ENCODE results near the gene GTPBP6.

GRCh38 chrX:19933-20519 lies 261.2 kb upstream of the PLCXD1 start:
- PRO-cap, 2 experiments = no peak in any of the 2 experiments

GRCh38 chrX:226346-227044 lies 54.7 kb upstream of the PLCXD1 start:
- PRO-cap, 2 experiments = no peak in any of the 2 experiments

GRCh38 chrX:318269-318979 lies at the start of gene GTPBP6:
TSS of gene GTPBP6 (minus strand) at chrX:318796.
- PRO-cap, 2 experiments = peak in 2 of 2 experiments; most common plus-strand start chrX:318393 (in 1); most common minus-strand start chrX:318796 (in 2)

DNA sequence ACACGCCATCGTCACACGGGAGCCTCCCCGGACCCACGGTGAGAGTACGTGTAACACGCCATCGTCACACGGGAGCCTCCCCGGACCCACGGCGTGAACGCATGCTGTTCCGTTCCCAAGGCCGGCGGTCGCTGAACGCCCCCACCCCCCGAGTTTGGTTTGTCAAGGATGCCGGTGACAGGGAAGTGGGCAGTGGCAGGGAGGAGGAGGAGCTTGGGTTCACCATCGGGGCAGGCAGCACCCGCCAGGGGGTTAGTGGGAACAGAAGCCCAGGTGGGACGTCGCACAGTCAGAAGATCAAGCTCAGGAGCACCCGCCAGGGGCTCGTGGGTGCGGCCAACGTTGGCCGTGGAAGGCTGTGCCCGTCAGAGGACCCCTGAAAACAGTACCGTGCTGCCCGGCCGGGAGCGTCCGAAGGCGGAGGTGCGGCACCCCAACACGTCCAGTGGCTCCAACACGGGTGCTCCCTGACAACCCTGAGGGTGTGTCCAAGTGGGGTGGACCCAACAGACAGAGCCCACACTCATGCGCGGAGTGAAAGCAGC lies 15.4 kb downstream of the PPP2R3B start:
- PRO-cap, 2 experiments = no peak in any of the 2 experiments

DNA sequence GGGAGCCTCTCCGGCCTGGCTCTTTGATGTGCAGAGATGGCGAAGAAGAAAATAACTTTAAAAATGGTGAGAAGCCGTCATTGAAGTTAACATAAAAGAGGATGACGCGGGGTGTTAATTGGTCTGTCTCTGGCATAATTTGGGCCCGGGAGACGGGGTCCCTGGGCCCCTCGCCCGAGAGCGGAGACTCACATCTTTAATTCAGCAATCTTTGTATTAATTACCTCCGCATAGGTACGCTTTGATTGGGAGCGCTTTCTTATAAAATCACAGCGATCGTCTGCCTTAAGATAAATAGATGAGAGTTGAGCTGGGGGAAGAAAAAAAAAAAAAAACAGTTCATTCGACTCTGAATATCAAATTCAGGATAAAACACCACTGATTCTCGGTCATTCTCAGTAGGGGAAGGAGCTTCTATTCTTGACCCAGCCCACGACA lies 48.5 kb upstream of the PPP2R3B start:
- PRO-cap, 2 experiments = no peak in any of the 2 experiments

DNA sequence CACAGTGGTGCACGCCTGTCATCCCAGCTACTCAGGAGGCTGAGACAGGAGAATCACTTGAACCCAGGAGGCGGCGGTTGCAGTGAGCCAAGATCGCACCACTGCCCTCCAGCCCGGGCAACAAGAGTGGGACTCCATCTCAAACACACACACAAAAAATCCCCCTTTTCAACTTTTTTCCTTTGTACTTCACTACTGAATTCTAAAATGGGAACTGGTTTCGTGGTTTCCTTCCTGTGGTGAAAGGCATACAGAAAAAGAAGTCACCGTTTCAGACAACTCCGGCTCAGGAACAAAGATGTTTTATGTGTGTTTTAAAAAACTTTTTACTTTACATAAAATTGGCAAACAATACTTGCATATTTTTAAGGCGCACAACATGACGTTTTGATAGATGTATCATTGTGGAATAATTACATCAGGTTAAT lies 186.2 kb downstream of the CRLF2 start:
- PRO-cap, 2 experiments = no peak in any of the 2 experiments

GRCh38 chrX:1385927-1386970 lies 5.7 kb downstream of the SLC25A6 start:
- PRO-cap, 2 experiments = no peak in any of the 2 experiments

DNA sequence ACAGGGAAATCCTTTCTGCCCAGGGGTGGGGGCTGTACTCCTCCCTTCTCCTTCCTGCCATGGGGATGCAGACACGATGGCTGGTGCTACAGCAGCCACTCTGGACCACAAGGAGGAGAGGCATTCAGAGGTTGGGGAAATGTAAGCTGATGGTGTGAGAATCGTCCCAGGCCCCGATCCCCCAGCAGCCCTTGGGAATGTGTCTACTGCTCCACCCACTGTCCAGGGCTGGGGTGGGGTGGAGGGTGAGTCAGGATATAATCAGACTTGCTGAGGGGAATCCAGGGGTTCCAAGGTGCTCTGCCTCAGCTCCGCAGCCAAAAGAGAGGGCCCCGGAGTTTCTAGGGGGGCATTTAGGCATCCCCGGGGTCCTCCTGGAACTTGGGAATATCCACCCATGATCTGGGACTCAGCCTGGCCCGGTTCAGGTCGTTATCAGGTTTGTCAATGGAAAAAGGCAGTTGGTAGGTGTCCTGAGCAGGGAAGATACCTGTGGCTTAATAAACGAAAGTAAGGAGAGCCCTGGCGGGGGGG lies 26.6 kb upstream of the SLC25A6 start:
- PRO-cap, 2 experiments = no peak in any of the 2 experiments

GRCh38 chrX:1424510-1425058 lies 28.1 kb downstream of the ASMTL start:
- PRO-cap, 2 experiments = no peak in any of the 2 experiments

DNA sequence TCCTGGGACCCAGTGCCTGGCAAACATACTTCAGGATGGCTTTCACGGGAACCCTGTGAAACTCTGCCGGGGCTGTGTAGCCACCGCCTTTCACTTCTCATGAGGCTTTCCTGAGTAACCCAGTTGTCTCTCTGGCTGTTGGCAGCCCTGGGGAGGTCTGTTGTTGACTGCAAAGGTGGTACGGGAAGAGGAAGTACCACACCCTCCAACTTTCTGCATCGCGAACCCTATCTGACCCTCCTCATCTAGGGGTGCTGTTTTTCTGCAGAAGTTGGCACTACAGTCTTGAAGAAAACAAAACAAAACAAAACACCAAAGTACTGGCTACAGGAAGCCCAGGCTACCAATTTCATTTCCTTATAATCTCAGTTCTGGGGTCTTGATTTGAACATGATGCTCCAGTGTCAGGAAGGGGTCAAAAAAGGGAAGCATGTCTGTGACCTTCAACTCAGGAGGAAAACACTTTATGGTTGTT lies 18.0 kb upstream of the P2RY8 start:
- PRO-cap, 2 experiments = no peak in any of the 2 experiments

GRCh38 chrX:1591959-1592278 lies 515 bp downstream of the AKAP17A start:
- PRO-cap, 2 experiments = no peak in any of the 2 experiments

DNA sequence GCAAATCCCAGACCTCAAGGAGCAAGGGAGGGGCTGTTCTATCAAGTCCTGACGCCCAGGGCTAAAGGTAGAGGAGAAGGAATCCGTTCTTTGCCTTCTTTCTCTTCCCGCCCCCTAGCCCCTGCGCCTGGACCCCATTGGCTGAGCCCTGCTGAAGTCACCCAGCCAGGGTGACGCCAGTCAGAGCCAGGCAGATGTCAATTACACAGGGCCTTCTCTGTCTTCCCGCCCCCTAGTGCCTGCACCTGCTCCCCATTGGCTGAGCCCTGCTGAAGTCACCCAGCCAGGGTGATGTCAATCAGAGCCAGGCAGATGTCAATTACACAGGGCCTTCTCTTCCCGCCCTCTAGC lies 46.1 kb downstream of the ASMT start:
- PRO-cap, 2 experiments = no peak in any of the 2 experiments

GRCh38 chrX:1886841-1887144 lies 271.9 kb downstream of the ASMT start:
- PRO-cap, 2 experiments = no peak in any of the 2 experiments

DNA sequence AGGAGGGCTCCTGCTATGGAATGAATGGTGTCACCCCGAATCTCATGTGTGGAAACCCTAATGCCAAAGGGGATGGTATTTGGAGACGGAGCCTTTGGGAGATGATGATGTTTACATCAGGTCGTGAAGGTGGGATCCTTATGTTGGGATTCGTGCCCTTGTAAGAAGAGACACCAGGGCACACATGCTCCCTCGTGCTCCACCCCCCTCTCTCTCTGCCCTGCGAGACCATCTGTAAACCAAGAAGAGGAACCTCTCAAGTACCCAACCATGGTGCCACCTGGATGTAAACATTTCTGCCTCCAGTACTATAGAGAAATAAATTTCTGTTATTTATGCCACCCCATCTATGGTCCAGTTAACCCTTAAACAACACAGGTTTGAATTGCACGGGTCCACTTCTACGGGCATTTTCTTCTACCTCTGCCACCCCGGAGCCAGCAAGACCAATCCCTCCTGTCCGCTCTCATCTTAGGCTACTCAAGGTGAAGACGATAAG lies 179.3 kb downstream of the DHRSX start:
- PRO-cap, 2 experiments = no peak in any of the 2 experiments

DNA sequence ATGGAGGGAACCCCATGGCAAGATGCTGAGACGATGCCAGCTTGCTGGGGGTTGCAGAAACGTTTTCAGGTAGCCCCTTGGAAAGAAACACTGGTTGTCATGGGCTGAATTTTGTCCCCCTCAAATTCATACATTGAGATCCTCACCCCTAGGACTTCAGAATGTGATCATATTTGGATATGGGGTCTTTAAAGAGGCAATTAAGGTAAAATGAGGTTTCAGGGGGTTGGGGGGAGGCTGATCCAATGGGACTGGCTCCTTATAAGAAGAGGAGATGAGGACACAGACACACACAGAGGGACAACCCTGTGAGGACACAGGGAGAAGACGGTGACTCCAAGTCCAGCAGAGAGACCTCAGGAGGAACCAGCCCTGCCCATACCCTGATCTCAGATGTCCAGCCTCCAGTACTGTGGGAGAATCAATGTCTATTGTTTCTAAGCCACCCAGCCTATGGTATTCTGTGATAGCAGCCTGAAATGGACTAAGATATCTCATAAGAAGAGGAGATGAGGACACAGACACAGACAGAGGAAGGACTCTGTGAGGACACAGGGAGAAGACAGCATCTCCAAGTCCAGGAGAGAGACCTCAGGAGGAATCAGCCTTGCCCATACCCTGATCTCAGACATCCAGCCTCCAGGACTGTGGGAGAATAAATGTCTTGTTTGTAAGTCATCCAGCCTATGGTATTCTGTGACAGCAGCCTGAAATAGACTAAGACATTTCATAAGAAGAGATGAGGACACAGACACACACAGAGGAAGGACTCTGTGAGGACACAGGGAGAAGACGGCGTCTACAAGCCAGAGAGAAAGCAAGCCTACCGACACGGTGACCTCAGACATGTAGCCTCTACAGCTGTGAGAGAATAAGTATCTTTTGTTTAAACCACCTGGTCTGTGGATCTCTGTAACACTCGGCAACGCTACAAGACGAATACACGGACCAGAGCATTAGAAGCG lies 112.3 kb downstream of the DHRSX start:
- PRO-cap, 2 experiments = no peak in any of the 2 experiments

DNA sequence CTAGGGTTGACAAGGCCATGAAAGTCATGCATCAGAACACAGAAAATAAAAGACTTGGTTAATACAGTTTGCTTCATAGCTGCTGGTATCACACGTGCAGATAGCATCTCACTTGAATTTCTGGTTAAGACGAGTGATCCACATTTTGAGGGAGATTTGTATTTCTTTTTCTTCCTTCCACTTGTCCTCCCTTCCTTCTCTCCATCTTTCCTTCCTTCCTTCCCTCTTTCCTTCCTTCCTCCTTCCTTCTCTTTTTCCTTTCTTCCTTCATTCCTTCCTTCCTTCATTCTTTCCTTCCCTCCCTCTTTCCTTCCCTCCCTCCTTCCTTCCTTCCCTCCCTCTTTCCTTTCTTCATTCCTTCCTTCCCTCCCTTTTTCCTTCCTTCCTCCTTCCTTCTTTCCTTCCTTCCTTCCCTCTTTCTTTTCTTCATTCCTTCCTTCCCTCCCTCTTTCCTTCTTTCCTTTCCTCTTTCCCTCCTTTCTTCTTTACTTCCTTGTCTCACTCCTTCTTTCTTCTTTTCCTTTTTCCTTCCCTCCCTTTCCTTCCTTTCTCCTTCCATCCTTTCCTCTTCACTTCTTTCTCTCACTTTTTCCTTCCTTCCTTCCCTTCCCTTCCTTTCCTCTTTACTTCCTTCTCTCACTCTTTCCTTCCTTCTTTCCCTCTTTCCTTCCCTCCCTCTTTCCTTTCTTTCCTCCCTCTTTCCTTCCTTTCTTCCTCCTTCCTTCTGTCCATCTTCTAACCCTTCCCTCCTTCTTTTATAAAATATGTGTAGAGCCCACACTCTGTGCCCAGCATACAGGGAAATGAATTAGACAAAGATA lies 74.4 kb downstream of the DHRSX start:
- PRO-cap, 2 experiments = no peak in any of the 2 experiments

GRCh38 chrX:2664656-2665075 lies 26.4 kb upstream of the CD99 start:
- PRO-cap, 2 experiments = no peak in any of the 2 experiments

GRCh38 chrX:2767055-2767381 lies 15.2 kb downstream of the XG start:
- PRO-cap, 2 experiments = no peak in any of the 2 experiments

GRCh38 chrX:3066574-3067228 lies 25.4 kb downstream of the ARSF start:
- PRO-cap, 2 experiments = peak in 1 of 2 experiments; most common plus-strand start chrX:3066859 (in 1)

DNA sequence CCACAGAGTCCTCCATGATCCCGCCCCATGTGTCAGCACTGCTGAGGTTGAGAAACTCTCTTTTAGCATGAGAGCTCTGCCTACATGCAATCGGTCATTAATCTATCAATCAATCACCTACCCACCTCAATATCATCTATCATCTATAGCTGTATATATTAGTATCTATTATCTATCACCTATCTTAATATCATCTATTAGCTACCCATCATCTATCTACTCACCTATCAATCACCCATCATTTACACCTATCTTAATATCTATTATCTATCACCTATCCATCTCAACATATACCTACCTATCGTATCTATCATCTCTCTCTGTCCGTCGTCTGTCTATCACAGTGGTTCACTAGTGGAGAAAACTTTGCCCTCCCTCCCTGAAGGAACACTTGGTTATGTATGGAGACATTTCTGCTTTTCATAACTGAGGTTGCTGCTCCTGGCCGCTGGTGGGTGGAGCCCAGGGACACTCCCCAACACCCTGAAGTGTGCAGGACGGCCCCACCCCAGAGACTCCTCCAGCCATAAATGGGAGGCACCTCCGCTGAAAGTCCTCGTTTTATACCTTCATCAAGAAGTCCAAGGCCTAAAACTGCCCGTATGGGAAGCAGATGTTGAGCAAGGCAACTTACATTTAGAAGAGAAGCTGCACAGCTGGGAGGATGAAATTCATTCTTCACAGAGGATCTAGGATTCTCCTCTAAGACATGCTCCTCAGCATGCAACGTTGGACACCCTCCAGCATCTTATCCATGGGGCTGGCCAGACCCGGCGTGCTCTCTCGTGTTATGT lies 43.7 kb downstream of the PRKX start:
- PRO-cap, 2 experiments = no peak in any of the 2 experiments